Skeletal muscle satellite cell (primary cell): ENCODE results near the genes NNT and HCN1.

DNA sequence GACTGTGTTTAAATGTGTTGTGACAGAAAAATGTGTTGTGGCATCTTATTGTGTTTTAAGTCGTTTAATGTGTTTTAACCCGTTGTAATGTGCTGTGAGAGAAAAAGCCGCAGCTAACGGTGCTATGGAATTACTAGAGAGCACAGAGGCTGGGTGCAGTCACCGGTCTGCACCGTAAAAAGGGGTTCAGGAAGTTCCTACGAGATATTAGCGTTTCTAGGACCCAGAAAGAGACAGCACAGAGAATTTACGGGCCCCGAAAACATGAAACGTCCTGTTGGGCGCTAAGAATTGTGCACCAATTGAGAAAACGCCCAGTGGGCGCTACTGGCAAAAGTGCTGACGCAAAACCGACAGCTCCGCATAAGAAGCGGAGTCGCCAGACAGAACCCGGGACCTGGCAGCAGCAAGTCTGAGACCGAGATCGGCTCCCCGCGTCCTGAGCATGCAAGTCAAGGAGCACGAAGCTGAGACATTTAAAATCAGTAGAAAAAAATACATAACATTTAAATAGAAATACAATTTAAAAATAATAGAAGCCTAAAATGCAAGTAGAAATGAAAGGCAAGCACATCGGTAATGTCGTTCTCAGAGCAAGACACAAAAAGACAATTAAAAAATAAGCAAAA, 90.4 kb downstream of the ANXA2R start:
- CAGE, long polyA plus RNA: no peak

- CAGE, long polyA plus RNA: no peak
Measured at GRCh38 chr5:42993122-42993466, 47.0 kb downstream of the ANXA2R start.

- CAGE, long polyA plus RNA: no peak
Measured at GRCh38 chr5:43008499-43008983, 31.6 kb downstream of the ANXA2R start.

- CAGE, long polyA plus RNA: no peak
Measured at GRCh38 chr5:43014724-43015414, 25.2 kb downstream of the ANXA2R start.

- CAGE, long polyA plus RNA: no peak
Measured at GRCh38 chr5:43042426-43043616, 2.7 kb upstream of the ANXA2R start.

DNA sequence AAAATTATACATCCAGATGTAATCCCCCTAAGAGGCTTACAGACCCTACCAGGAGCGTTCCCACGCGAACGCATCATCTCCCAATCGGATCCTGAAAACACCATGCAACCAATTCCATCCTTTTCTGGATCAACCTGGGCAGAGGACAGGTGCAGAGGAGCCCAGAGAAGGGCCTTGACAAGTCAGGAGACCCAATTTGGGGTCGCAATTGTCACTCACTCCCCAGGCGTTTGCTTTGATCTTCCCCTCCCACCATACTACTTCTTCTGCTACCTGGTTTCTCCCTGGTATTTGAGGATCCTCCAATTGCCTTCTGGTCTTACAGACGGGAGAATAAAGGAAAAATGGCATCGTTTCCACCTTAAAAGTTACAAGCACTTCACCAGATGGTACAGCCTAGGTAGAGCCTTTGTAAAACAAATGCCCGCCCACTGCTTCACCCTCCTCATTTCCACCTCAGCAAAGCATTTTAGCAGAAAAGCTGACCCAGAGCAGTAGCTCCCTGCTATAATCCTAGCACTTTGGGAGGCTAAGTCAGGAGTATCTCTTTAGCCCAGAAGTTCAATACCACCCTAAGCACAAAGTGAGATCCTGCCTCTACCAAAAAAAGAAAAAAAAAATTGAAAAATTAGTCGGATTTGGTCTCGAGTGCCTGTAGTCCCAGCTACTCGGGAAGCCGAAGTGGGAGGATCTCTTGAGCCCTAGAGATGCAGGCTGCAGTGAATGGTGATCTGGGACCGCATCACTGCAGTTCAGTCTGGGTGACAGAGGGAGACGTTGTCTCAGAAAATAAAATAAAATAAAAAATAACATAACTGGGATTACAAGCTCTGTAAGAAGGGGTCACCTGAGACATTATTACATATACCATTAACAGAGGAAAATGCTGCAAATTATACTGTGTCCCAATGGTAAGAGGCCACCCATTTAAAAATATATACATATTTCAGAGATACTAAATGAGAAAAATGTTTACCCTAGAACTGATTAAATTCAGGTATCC, 5.2 kb upstream of the ANXA2R start:
- CAGE, long polyA plus RNA: no peak

DNA sequence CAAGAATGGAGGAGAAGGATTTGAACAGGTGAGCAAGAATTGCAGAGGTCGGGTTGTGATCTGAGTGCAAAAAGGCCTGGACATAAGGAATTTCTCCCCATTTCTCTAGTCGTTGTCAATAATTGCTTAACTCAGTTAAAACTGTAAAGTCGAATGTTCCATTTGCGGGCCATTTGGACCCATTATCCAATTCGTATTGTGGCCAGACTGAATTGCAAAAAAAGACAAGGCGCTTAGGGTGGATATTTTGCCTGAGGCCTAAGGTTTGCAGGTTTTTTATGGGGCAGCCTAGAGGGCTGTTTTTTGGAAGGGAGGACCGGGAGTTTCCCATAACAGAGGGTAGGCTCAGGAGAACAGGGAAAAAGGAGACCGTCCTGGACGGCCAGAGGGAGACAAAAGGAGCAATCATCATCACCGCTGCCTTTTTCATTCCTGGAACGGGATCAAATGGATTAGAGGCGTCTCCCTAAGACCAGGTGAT, 34.4 kb upstream of the ANXA2R start:
- CAGE, long polyA plus RNA: no peak

GRCh38 chr5:43121275-43122229, 838 bp downstream of the ZNF131 start:
- CAGE, long polyA plus RNA: start-site peak on the plus strand at chr5:43121531-43121569, 33 and 36 reads in 2 replicates

DNA sequence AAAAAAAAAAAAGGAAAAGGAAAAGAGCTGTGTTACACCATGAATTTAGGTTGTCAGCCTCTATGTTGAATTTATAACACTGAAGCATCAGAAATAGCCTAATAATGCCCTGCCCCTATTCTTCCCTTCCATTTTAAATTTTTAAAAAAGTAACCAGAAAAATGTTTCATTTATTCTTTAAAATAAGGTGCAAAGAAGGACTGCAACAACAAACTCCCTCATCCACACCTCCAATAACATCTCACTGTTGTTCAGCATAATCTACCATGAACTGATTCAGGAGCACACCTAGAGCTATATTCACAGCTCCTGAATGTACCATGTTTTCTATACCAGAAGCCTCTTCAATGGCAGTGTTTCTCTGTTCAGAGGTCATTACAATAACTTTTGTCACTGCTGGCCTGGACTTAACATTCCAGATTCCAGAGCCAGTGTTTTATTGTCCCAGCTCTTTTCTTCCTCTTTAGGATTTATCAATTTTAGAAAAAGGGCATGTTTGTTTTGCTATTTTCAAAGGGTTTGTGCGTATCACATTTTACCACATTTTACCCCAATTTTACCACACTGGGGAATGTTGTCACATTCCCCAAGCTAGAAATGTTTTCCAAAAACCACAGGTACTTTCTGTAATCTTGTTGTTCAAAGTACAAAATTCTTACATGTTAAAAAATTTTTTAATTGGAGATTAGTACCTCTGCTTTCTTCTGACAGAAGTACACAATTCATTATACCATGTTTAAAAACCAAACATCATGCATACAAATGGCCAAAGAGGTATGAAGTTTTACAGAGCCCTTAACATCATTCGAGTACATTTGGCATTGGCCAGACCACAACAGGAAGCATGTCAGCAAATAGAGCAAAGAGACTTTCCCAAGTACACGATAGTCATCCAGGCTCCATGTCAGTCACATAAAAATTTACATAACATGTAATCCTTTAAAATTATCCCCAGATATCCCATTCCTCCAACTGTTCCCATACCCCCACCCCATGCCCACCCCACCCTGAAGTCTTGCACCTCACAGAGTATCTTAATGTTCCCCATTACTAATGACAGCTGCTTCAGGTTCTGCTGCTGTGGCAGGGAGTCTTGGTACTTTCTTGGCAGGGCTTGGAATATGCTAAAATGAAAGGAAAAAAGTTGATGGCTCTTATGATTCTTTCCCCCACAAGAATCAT, 22.7 kb downstream of the HMGCS1 start:
- CAGE, long polyA plus RNA: no peak

- CAGE, long polyA plus RNA: no peak
Measured at GRCh38 chr5:43476138-43476872, 7.4 kb downstream of the TMEM267 start.

DNA sequence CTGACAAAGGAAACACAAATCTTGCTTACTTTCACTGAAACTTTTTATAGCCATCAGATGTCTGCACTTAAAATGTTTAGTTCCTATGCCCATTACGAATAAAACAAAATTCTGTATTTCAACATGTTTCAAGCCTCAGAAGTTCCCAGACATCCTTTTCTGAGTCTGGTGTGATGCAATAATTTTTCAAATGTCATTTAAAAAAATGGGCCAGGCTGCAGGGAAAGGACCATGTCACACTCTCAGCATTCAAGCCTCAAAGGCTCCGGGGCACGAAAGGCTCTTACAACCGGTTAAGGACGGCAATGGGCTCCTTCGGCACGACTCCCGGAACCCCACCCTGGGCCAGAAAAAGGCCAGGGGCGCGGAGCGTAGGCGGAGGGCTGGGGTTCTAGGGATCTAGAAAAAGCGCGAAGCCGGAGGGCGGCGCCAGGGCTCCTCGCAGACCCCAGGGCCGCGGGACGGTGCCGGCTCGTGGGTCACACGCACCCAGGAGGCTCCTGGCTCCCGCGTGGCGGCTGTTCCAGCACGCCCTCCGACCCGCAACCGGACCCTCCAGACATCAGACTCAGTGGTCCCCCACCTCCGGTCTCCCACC, 414 bp downstream of the TMEM267 start:
- CAGE, long polyA plus RNA: no peak

- CAGE, long polyA plus RNA: no peak
Measured at GRCh38 chr5:43602263-43603406, at the start of gene NNT. Gene NNT, plus strand, starts transcription at chr5:43603180.

GRCh38 chr5:43699816-43700401, 96.9 kb downstream of the NNT start:
- CAGE, long polyA plus RNA: no peak

- CAGE, long polyA plus RNA: no peak
Measured at GRCh38 chr5:45695963-45696768, at the start of gene HCN1. Gene HCN1, minus strand, starts transcription at chr5:45696380.

GRCh38 chr5:50415815-50416429, 25.2 kb downstream of the EMB start:
- CAGE, long polyA plus RNA: no peak

GRCh38 chr5:50667131-50667701, 779 bp downstream of the PARP8 start:
- CAGE, long polyA plus RNA: no peak

DNA sequence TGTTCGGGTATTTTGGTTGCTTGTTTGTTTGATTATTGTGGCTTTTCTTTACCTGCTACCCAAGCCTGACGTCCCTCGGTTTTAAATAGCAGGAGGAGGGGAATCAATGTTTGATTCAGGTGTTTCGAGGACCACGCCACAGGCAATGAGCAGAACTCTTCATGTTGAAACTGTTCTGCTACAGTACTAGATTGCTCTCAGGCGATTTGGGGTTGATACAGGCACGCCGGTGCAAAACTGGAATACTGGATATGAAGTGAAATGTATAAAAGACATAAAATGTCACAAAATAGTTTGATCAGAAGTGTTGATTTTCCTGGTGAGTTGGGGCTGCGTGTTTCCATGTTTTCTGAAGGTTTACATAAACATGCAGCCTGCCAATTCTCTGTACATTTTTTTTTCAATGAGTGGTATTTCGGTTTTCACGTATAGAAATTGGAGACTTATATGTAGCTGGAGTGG, 1.8 kb downstream of the PARP8 start:
- CAGE, long polyA plus RNA: no peak

GRCh38 chr5:50855738-50856047, 189.3 kb downstream of the PARP8 start:
- CAGE, long polyA plus RNA: no peak

DNA sequence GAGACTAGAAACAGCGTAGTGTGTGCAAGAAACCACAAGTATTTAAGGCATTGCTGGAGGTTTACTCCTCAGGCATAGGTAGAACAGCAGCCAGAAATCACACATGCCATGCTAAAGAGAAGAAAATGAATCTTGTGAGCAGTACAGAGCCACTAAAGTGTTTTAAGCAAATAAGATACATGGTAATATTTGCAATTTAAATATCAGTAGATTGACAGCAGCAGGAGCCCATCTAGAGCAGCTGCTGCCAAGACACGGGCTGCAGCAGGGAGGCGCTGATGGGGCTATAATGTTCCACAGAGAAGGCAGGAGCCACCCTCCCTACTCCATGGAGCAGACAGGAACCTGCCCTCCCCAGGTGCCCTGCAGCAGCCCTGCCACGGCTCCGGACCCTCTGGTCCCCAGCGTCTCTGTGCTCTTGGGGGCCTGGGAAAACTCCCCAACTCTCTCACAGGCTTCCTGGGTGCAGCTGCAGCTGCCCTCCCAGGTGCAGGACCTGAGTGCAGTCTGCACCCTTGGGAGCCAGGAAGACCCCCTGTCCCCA, 224.1 kb upstream of the ISL1 start:
- CAGE, long polyA plus RNA: no peak

DNA sequence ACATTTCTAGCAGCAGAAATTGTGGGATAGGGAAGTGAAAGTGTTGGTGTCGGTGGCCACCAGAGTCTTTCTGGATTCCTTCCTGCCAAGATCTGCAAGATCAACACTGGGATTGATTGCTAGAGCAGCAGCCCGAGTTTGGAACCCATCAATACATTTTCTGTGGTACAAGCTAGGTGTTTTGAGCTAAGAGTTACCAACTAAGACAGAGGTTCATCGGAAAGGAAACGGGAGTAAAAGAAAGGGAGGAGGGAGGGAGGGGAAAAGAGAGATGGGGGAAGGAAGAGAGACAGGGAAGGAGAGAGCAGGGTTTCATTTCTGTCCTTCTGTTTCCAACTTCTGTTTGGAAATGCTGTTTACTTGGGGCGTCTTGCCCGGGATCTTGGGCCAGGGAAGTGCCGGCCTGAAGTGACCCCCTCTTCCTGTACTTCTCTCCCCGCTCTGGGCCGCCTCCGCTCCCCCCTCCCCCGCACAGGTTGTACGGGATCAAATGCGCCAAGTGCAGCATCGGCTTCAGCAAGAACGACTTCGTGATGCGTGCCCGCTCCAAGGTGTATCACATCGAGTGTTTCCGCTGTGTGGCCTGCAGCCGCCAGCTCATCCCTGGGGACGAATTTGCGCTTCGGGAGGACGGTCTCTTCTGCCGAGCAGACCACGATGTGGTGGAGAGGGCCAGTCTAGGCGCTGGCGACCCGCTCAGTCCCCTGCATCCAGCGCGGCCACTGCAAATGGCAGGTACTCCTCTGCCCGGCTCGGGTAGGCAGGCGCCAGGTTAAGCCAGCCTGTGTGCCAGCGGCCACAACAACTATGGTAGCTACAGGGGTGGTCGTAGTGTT, 4.0 kb downstream of the ISL1 start:
- CAGE, long polyA plus RNA: no peak